Endothelial cell (in vitro differentiated cells): ENCODE results near the gene COPS8.

GRCh38 chr2:236787701-236788335, 218.2 kb downstream of the ACKR3 start:
- PRO-cap = no peak

DNA sequence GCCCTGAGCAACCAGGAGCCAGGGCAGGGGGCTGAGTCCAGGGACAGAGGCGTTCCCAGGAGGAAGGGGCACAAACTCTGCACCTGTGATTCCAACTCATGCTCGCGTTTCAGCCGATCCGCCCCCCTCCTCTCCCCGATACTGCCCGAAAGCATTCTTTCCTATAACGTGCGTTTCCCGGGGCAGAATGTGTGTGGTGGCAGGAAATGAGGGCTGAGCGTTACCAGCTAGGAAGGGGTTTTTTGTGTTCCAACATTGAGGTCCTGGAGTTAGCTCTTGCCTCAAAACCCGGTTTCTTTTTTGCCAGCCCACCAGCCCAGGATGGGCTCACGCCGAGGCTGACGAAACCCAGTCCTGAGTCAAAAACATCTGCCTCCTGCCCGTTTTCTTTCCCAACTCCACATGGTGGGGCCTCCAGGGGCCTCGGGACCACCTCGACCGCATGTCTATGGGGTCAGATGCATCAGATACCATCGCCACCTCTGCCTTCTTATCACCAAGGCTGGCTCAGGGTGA, 113.8 kb upstream of the COPS8 start:
- PRO-cap = no peak

DNA sequence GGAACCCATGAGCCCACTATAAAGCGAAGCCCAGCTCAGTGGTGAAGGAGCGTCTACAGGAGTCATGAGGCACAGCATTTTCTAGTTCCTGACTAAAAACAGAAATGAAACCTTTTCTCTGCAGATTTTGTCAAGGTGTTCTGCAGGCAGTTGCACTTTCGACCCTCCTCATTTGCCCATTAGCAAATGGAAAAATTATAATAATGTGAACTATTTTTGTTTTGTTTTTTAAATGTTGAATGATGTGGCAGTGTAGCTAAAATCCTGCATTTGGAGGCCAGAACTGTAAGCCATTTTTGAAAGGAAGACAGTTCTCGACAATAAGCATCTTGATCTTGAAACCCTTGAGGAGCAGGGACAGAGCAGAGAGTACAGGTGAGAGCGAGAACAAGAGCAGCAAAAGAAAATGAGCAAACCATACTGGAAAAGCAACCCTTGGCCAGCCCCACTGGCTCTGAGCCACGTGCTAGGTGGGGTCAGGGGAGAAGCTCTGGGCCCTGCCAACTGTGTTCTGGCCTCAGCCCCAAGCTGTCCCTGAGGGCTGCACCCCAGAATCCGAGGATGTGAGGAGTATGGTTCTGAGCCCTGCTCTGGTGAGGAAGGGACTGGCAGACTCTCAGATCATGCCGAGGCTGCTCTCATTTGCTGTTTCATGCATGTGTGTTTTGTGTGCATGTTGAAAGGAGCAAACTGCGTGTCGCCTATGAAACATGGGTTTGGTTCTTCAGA, 26.3 kb upstream of the COPS8 start:
- PRO-cap = no peak

GRCh38 chr2:237084983-237086083, at the start of gene COPS8:
TSS of gene COPS8 (plus strand) at chr2:237085889.
- PRO-cap = unidirectional peak, plus-strand start at chr2:237085367; bidirectional peak, plus-strand start at chr2:237085555, minus-strand start at chr2:237085526; bidirectional peak, plus-strand start at chr2:237085930, minus-strand start at chr2:237085821

DNA sequence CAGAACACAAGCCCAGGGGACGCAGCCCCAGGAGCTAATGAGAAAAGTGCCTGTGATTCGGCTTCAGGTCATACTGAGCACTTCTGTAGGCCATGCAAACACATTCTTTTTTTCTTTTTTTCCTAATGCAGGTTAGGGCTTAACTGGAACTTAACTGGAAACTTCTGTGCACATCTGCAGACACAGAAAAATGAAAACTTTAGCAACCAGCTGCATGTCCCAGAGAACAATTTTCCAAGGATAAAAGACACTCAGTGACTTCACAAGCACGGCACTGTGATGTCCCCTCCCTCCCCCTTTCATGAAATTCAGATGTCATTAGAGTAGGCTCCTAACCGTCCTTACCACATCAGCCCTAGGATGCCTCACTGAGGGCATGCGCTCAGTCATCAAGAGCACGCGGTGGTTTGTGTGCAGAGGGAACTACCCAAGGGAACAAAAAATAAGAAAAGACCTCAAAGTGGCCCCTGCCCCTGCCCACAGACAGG, 70.2 kb downstream of the COPS8 start:
- PRO-cap = no peak

GRCh38 chr2:237234054-237234824, 148.6 kb downstream of the COPS8 start:
- PRO-cap = no peak

GRCh38 chr2:237235404-237235807, 149.7 kb downstream of the COPS8 start:
- PRO-cap = no peak

- PRO-cap = no peak
Observed at GRCh38 chr2:237254496-237255021, 159.4 kb downstream of the COL6A3 start.

DNA sequence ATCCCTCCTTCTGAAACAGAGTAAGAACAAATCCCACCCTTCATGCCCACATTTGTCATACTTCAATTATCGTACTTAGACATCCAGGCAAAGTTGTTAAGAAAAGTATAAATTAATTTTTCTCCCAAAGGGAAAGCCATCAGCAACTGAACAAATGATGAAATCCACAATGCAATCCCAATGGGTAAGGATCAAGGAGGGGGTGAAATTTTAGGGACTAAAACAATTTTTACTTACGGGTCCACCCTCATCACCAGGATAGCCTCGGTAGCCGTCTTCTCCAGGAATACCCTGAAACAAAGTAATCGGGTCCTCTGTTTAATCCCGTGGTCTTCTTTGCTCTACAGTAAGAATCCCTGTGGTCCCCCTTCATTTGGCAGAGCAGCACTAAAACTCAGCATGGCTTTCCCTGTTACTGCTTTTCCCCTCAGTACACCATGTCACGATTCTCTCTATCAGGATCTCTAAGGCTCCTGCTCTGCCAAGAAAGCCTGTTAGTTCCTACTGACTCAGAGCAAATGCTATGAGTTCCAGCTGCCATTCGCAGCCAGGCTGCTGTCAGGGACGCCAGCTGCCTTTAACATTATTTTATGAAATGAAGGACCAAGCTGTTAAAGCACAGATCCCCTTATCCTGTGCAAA, 53.0 kb downstream of the COL6A3 start:
- PRO-cap = no peak

DNA sequence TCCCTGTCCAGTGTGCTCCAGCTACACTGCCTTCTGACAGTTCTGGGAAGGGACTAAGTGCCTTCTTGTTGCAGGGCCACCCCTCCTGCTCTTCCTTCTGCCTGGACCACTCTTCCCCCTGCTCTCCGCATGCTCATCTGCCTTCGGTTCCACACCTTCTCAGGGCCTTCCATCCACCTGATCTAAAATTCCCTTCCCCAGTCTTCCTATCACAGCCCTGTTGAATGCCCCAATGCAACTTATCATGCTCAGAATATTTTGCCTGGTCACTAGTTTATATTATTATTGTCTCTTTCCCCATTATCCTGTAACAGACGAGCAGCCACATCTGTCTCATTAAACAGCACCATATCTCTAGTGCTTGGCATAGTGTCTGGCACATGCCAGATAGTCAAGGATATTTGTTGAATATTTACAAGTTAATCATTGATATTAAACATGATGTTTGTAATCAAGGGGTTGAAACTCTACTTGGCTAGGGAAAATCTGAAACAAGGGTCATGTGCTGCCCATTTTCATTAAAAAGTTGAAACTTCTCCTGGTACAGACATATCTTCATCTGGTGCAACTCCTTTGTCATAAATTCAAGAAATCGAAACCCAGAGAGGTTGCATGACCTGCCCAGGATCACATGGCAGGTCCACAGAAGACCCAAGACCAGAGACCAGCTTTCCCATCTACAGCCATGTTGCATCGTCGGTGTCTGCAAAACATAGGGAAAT, 28.9 kb downstream of the COL6A3 start:
- PRO-cap = no peak

GRCh38 chr2:237404951-237405339, 9.0 kb downstream of the COL6A3 start:
- PRO-cap = no peak

GRCh38 chr2:237410056-237410503, 3.9 kb downstream of the COL6A3 start:
- PRO-cap = no peak

GRCh38 chr2:237524686-237524990, 37.6 kb downstream of the MLPH start:
- PRO-cap = no peak

GRCh38 chr2:237537592-237538249, 28.7 kb upstream of the PRLH start:
- PRO-cap = no peak

GRCh38 chr2:237549662-237550583, 16.5 kb upstream of the PRLH start:
- PRO-cap = no peak

DNA sequence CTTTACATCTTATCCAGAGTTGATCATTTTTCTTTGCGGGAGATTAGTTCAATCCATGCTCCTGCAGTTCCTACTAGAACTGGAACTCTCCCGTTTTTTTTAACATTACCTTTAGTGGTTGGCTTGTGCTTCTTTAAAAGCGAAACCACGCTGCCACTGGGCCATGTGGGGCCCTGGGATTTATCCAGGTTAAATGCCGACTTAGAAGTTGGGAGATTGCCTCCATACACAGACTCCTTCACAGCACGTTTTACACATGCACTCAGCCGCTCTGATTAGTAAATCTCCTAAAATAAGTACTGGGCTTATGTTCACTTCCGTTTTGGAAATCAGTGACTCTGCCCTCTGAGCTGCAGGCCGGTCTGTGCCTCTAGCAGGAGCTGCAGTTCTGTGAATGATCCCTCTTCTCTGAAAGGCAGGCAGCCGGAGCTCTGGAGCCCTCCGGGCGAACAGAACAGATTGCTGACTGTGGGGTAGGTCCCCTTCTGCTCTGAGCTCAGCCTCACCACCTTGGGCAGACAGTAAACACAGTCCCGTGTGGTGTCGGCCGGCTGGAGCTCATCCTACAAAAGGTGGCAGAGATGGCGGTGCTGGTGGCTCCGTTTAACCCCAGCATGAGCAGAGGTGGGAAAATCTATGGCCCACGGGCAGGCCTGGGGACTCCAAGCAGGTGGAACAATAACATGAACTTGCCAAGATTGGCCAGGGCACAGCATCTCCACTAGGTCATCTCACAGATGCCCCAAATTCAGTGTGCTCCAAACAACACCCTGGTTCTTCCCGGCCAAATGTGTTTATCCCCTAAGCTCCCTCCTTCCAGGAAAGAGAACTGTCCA, 9.8 kb upstream of the RAB17 start:
- PRO-cap = no peak

DNA sequence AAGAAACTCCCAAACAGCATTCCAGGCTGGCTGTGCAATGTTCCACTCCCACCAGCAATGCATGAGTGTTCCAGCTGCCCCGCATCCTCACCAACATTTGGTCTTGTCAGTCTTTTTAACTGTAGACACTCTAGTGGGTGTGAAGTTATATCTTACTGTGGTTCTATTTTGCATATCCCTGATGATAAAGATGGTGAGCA, 8.9 kb upstream of the LRRFIP1 start:
- PRO-cap = no peak

DNA sequence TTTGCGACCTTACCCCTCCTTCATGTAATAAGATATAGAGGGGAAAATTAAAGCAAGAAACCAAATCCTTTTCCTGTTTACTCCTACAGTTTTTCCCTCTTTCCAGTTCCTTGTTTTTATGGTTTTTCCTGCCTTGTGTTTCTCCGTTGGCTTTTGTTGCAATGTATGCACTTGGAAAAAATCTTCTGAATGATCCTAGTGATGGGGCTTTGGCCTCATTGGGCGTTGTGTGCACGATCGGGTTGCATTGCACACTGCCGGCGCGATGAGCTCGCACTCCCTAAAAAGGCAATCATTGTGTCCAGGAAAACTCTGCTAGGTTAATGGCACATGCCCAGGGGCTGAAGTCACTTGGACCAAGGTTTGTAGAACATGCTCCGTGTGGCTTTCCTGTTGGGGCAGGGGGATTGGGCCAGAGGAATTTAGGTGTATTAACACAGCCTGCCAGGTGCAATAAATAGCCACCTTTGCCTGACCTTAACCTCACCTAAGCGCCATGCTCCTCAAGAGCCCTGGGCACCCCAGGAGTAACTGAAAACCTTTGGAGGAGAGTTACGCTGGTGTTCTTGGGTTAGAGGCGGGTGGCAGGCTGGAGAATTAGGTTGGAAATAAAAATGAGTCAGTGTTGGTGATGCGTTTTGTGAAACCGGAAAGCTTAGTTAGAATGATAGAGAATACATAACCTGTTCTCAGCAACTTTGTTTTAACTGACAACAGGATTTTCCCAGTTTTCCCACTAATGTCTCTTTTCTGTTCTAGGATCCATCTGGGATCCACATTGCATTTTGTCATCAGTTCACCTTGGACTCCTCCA, 16.8 kb downstream of the LRRFIP1 start:
- PRO-cap = no peak

DNA sequence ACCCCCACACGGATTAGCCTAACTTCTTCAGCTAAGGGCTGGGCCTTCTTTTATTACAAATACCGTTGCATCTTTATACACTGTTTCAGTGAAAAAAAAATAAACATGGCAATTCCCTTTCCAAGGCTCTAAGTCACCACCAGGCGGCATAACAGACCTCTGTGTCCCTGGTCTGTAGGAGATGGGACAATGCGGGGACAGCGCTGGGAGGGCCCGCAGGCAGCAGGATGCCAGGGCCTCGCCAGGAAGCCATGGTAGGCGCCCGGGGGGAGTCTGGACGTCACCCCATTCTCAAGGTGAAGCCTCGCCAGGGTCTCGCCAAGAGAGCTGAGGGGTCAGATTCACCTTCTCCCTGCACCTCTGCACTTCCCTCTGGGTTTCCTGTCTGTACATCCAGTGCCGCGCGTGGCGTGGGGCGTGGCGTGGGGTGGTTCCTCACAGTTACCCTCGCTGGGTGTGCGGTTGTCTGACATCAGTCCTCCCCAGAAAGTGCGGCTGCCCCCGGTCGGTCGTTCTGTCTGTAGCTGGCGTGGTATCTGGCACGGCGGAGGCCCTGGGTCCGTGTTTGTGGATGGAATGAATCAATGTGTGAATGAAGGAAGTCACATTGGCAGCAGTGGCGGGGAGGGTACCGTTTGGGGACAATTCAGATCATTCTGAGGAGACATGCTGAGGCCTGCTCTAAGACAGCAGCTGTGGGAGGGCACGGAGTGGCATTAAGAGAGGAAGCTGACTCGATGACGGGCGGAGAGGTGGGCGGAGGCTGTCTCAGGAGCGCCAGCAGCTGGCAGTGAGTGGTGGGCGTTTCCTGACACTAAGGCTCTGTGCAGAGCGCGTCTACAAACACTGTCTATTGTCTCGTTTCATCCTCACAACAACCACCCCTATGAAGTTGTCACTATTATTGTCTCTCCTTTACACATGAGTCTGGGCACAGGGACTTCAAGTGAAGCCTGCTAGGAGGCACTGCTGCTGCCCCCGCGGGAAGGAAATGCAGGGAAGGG, 46.0 kb downstream of the LRRFIP1 start:
- PRO-cap = unidirectional peak, plus-strand start at position 189 of the sequence; unidirectional peak, plus-strand start at position 252 of the sequence; bidirectional peak, plus-strand start outside the sequence, minus-strand start at position 712 of the sequence

GRCh38 chr2:237692659-237693536, 65.5 kb downstream of the LRRFIP1 start:
- PRO-cap = bidirectional peak, plus-strand start at chr2:237693087, minus-strand start at chr2:237693027